Right lobe of liver (tissue), 4 donors: ENCODE results near the genes BTF3 and CERT1.

DNA sequence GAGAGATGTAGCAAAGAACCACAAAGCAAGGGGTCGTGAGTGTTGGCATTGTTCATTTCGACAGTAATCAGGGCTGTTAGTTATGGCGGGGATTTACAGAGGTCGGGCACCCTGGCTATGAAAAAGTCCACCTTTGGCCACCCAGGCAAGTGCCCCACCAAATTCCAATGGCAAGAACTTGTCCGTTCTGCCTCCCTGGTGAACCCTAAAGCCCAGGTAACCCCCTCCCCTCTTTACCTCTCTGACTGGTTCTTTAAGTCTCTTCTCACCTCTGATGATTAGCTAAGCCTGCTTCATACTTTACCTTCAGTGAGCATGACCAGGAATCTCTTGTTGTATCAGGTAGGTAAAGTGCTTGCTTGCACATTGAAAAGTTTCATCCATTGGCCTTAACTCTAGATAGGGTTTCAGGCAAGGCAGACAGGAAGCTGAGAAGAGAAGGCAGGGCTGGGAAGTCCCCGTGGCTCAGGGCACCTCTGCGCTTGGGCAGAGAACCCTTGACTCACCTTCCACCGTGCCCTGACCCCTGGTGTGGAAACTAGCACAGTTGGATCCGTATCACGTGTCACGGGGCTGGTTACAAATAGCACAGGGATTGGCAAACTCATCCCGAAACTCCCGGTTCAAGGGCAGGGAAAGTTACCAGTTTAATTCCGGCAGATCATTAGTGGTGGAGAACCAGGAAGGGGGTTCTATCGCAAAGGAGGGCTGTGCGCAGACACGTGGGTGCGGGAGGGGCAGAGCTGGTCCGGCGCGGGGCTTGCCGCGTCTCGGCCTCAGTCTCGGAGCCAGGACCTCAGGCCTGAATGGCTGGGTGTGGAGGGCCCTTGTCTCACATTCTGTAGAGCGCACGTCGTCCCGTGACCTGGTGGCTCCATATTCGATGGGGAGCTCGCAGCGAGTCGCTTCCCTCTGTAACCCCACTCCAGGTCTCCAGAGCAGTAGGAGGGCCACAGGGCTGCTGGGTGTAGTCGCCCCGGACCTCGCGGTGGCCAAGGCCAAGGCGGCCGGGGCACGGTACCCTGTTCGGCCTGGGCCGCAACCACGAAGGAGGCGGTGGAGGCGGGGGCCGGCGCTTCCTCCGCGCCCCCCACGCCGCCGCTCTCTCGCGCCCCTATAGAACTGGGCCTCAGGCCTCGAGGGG is 914 bp upstream of the TMEM171 start:
- PRO-cap, 4 experiments: peak in 4 of 4 experiments; most common plus-strand start position 779 of the sequence (in 3); most common minus-strand start position 430 of the sequence (in 2)
- RAMPAGE, long total RNA, 2 experiments: no peak in any of the 2 experiments

DNA sequence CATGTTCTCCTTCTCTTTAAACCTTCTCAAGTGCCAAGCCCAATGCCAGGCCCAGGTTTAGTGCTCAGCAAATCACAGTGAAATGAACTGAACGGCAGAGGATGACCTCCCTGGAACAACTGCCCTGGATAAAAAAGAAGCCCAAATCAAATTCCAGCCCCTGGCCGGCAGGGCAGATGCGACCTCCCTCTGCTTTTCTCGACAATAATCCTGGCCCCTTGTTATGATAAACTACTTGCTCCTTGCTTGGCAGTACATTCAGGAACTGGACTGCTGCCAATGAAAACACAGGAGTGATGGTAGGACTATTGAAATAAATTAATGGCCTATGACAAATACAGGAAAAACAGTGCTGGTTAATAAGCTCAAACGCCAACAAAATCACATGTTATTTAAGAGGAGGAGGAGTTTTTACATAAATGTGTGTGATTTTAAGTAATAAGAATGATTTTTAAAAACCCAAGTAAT is 108.4 kb downstream of the TMEM174 start:
- PRO-cap, 4 experiments: no peak in any of the 4 experiments
- RAMPAGE, long total RNA, 2 experiments: no peak in any of the 2 experiments

DNA sequence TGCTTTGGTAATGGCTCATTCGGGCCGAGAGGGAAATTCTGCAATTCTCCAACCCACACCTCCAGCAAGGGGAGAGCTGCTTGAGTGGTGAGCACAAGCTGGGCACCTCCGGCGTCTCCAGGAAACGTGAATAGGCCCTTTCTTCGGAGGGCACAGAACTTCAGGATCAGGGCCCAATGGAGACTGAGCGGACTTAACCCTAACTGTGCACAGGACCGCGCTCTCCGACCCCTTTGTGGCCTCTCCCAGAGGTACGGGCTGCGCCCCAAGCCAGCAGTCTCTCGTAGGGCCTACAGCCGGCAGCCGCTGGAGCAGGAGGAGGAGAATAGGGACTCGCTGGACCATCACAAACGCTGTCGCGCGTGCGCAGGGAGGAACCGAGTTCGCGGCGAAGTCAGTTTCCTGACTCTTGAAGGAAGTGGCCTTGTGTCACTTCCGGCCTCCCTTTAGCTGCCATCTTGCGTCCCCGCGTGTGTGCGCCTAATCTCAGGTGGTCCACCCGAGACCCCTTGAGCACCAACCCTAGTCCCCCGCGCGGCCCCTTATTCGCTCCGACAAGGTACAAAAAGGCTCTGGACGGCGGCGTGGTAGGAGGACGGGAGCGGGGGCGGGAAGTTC is at the start of gene BTF3:
Gene BTF3 (plus strand): TSS at position 443 of the 618 bp plus-strand sequence.
- PRO-cap, 4 experiments: peak in 4 of 4 experiments; most common plus-strand start position 449 of the sequence (in 4); most common minus-strand start position 348 of the sequence (in 4)
- RAMPAGE, long total RNA, 2 experiments: start-site peak on the plus strand in 2 of 2 experiments, centred at positions 452 to 454 of the sequence, 3,203 to 4,490 reads per replicate

GRCh38 chr5:73515242-73515635 is 17.0 kb downstream of the BTF3 start:
- PRO-cap, 4 experiments: no peak in any of the 4 experiments
- RAMPAGE, long total RNA, 2 experiments: no peak in any of the 2 experiments

- PRO-cap, 4 experiments: no peak in any of the 4 experiments
- RAMPAGE, long total RNA, 2 experiments: no peak in any of the 2 experiments
These were observed 880 bp downstream of the ANKRA2 start for GRCh38 chr5:73564657-73564860.

- PRO-cap, 4 experiments: no peak in any of the 4 experiments
- RAMPAGE, long total RNA, 2 experiments: no peak in any of the 2 experiments
These were observed 368.4 kb downstream of the ENC1 start for GRCh38 chr5:74272081-74272589.

DNA sequence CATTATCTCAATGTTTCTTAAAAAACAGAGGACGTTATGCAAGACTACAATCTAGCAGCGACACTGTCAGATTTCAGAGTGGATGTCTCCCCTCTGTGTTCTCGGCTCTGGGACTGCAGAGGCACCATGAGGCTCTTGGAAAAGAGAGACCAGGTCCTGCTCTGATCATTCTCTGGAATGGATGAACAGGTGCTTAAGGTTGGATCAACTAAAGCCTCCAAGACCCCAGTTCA is 364.8 kb downstream of the ENC1 start:
- PRO-cap, 4 experiments: no peak in any of the 4 experiments
- RAMPAGE, long total RNA, 2 experiments: no peak in any of the 2 experiments

- PRO-cap, 4 experiments: no peak in any of the 4 experiments
- RAMPAGE, long total RNA, 2 experiments: no peak in any of the 2 experiments
These were observed 221.9 kb downstream of the ENC1 start for GRCh38 chr5:74418676-74418951.

- PRO-cap, 4 experiments: no peak in any of the 4 experiments
- RAMPAGE, long total RNA, 2 experiments: no peak in any of the 2 experiments
These were observed 10.7 kb downstream of the ENC1 start for GRCh38 chr5:74629669-74630325.

GRCh38 chr5:75049929-75050231 is 2.5 kb downstream of the GCNT4 start:
- PRO-cap, 4 experiments: no peak in any of the 4 experiments
- RAMPAGE, long total RNA, 2 experiments: no peak in any of the 2 experiments

GRCh38 chr5:75053479-75053626 is 995 bp upstream of the GCNT4 start:
- PRO-cap, 4 experiments: no peak in any of the 4 experiments
- RAMPAGE, long total RNA, 2 experiments: no peak in any of the 2 experiments

- PRO-cap, 4 experiments: no peak in any of the 4 experiments
- RAMPAGE, long total RNA, 2 experiments: no peak in any of the 2 experiments
These were observed 16.1 kb upstream of the HMGCR start for GRCh38 chr5:75320875-75321388.

DNA sequence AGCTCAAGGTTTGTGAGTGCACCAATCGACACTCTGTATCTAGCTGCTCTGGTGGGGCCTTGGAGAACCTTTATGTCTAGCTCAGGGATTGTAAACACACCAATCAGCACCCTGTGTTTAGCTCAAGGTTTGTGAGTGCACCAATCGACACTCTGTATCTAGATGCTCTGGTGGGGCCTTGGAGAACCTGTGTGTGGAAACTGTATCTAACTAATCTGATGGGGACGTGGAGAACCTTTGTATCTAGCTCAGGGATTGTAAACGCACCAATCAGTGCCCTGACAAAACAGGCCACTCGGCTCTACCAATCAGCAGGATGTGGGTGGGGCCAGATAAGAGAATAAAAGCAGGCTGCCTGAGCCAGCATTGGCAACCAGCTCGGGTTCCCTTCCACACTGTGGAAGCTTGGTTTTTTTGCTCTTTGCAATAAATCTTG is 2.8 kb upstream of the HMGCR start:
- PRO-cap, 4 experiments: peak in 3 of 4 experiments; most common plus-strand start position 372 of the sequence (in 3)
- RAMPAGE, long total RNA, 2 experiments: no peak in any of the 2 experiments

GRCh38 chr5:75360741-75361743 is 24.0 kb downstream of the HMGCR start:
- PRO-cap, 4 experiments: no peak in any of the 4 experiments
- RAMPAGE, long total RNA, 2 experiments: no peak in any of the 2 experiments

GRCh38 chr5:75399968-75400410 is 63.0 kb downstream of the HMGCR start:
- PRO-cap, 4 experiments: no peak in any of the 4 experiments
- RAMPAGE, long total RNA, 2 experiments: no peak in any of the 2 experiments

DNA sequence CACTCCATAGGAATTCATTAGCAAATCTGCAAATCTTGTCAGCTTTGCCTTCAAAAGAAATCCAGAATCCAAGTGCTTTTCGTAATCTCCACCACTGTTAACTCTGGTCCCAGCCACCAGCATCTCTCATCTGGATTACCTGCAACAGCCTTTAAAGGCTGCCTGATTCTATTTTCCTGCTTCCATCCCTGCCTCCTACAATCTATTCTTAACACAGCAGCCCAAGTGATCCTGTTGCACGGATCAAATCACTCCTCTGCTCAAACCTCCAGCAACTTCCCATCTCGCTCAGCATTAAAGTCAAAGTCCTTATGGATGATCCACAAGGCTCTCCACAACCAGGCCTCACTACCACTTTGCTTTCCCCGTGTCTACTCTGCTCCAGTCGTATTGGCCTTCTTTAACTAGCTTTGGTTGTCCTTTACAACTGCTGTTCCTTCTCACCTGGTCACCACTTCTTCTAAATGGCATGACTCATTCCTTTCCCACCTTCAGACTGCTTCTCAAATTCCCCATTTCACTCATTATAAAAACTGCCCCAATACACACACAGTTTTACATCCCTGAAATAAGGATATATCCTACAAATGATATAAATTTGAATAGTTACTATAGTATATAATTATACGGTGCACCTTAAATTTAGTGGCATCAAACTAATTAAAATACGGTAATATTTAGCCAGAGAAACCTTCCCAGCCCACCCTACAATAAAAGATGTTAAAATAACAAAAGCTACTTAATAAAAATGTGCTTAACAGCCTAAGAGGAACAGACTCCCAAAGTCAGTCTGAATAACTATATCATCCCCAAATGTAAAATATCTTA is 30.4 kb downstream of the CERT1 start:
- PRO-cap, 4 experiments: no peak in any of the 4 experiments
- RAMPAGE, long total RNA, 2 experiments: no peak in any of the 2 experiments

GRCh38 chr5:75511532-75512461 is at the start of gene CERT1:
Gene CERT1 (minus strand): TSS chr5:75511629.
- PRO-cap, 4 experiments: peak in 4 of 4 experiments; most common plus-strand start chr5:75511891 (in 4); most common minus-strand start chr5:75511587 (in 2)
- RAMPAGE, long total RNA, 2 experiments: start-site peak on the plus strand in 2 of 2 experiments, at chr5:75511901-75511907 at its widest, 59 to 111 reads per replicate

DNA sequence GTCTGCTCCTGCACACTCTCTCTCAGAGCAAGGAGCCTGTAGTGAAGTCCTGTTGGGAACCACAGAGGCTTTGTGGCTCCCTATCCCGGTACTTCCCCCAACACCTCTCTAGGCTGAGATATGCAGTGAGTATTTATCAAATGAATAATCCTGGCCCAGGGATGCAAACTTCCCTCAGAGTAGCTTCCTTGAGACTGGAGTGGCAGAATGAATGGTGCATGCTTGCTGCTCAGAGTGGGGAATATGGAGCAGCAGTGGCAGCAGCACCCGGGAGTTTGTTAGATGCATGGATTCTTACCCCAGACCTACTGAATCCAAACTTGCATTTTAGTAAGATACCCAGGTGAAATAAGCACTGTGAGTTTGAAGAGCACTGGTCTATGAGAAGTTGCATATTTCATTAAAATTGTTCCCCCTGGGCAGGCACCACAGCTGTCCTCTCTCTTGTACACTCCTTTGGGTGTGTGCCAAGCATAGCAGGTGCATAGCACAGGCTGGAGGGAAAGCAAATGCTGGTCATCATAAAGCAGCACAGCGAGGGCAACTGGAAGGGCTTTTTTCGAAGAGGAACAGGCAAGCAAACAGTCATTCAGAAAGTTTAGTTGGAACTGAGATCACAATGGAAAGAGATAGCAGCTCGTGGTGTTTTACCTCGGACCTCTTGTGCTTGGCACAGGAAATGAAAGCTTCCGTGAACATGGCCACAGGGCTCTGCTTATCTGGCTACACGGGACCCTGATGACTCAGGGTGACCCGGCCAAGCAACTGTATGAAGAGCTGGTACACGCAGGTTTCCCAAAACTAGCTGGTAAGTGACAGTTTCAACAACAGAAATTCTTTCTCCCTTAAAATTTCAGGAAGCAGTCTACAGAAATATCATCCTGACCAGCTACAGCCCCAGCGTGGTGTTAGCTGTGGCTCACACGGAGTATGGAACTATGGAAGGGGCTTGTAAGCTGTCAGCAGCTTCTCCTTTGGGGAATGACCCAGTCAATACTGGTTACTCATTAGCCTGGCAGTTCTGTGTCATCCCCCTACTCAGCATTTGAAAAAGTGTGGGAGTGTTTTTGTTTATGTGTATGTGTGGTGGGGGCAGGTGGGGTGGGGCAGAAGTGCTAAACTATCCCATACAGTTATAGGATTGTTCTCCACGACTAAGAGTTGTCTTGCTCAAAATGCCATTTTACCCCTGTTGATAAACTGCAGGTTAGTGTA is 48.3 kb downstream of the POC5 start:
- PRO-cap, 4 experiments: peak in 2 of 4 experiments; most common plus-strand start position 798 of the sequence (in 2); most common minus-strand start position 665 of the sequence (in 1)
- RAMPAGE, long total RNA, 2 experiments: no peak in any of the 2 experiments

- PRO-cap, 4 experiments: no peak in any of the 4 experiments
- RAMPAGE, long total RNA, 2 experiments: no peak in any of the 2 experiments
These were observed 53.1 kb downstream of the SV2C start for GRCh38 chr5:76136340-76136609.

- PRO-cap, 4 experiments: peak in 1 of 4 experiments; most common plus-strand start chr5:76388479 (in 1)
- RAMPAGE, long total RNA, 2 experiments: no peak in any of the 2 experiments
These were observed 14.8 kb upstream of the IQGAP2 start for GRCh38 chr5:76388282-76388699.